LHCN-M2 (cell line): ENCODE measurements around a stretch of chr12.

GRCh38 chr12:114408524-114409456 lies 2.8 kb upstream of the TBX5 start:
- RAMPAGE, long total RNA: no peak

DNA sequence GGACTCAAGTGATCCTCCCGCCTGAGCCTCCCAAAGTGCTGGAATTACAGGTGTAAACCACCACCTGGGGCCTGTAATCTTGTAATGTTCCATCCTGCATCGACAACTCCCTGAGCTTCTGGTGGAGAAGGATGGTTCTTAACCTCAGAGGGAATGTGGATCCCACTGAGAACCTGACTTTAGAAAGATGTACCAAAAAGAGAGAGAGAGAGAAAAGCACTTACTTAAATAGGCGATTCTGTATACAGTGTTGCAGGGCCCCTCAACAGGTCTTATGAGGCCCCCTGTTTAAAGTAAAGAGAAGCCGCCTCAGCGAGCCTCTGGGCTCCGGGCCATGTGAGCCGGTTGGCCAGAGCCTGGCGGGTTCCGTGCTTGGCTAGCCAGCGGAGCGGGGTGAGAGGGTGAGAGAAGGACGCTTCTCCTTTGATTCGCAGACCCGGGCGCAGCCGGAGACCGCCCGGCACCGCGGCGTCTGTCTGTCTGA lies 41.1 kb upstream of the TBX5 start:
- RAMPAGE, long total RNA: no peak

DNA sequence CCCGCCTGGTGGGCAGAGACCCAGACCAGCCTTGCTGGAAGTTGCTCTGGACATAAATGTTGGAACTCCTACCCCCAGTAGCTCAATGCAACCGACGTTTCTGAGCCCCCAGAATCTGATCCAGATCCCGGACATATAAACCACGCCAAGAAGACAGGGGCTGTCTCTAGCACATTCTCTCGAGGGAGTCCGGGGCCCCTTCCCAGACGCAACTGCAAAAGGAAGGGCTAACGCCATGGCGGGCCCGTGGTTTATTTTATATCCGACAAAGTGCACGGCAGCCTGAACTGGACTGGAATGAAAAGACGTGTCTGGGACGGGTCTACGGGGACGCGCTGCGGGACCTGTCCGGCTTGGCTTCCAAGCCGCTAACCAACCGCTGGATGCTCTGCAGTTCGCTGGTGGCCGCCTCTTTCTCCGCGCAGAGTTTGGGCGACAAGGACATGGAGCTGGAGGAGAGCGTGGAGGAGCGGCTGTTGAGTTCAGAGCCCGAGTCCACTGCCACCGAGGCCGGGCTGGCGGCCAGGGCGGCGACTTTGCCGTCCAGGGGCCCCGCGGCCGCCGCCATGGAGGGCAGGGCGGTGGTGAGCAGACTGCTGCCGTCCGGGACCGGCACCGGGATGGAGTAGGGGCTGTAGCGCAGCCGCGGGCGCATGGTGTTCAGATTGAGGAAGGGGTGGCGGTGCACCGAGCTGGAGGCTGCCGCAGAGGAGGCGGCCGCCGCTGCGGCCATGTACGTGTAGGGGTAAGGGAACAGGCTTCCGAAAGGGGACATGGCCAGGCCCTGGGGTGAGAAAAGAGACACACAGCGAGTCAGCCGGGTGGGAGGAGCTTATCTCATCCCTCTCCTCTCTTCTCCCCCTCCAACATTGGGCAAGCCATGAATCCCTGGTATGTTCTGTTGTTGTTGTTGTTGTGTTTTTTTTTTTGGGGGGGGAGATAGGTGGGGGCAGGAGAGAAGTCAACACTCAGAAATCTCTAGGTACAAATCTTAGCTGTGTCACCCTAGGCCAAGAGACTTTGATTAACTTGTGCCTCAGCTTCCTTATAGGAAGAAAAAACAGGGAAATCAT lies 12.1 kb downstream of the TBX3 start:
- RAMPAGE, long total RNA: no peak

DNA sequence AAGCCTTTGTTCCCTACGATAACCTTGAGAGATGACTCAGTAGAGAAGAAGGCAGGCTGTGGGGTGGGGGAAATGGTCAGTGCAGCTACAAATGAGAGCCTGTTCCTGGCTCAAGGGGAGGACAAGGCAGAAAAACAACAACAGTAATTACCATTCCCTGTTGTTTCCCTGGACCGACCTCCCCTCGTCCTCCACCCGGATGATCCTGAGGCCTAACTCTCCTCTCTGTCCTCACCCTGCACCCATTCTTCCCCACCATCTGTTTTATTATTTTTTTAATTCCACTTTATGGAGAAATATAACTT lies 90.4 kb upstream of the TBX3 start:
- RAMPAGE, long total RNA: no peak

DNA sequence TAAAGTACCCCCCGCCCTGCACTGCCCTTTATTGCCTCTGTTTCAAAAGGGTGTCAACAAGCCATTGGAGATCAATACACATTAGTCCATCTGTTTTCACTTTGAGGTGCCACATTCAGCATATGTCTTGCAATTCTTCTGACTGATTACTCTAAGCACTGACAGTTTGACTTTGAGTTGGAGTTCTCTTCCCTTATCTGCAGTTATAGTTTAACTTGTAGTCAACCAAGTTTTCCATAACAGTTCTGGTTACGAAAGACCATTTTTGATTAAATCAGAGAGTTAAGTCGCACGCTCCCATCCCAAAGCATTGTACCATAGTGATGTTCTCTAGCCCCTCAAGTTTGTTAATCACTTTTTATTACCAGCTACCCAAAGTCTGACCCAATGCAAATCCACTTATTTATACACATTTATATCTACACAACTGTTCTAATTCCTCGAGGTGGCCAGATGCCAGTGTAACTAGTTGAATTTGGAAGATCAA lies 260.8 kb upstream of the TBX3 start:
- RAMPAGE, long total RNA: no peak

- RAMPAGE, long total RNA: no peak
These were observed 637.0 kb upstream of the TBX3 start for GRCh38 chr12:115320849-115321491.

DNA sequence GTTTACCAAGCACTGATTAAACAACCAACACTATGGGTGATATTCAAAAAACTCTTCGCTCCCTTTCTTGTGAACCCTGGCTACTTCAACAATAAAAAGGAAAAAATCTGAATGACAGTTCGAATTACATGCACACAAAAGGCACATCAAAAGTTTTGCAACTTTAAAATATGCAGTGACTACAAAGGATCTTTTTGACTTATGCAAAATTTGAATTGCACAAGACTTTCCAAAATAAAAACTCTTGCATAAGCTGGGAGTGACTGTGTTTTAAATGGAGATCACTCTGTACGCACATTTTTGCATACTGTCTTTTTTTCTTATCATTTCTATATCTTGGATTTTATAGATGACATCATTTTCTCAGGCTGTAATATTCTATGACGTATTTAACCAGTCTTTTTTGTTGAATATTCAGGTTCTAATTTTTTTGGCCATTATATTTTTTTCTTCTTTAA lies 667.6 kb upstream of the TBX3 start:
- RAMPAGE, long total RNA: no peak

- RAMPAGE, long total RNA: no peak
These were observed 670.0 kb upstream of the TBX3 start for GRCh38 chr12:115353845-115354421.

DNA sequence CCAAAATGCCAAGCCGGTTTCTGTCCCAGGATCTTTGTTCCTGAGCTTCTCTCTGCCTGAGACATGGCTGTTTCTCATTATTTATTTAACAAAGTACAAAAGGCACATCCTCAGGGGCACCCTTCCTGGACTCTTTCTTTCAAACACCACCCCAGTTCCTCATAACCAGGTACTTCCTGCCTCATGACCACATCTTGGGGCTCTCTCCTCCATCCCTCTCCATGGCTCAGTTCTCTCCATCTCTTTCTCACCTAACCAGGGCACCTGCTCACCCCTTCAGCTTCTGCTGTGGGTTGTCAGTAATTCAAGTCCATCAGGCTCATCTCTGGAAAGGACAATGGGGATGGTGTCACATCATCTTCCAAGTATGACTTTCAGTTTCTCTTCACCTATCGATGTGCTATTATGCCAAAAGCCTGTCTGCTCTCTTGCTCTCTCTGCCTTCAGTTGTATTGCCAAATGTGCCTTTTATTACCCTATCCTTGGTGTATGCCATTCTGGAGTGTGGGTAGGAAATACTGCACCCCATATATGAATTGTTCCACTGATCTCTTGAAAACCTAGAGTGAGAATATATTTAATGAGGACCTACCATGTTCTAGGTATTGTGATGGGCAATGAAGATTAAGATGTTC lies 670.6 kb upstream of the TBX3 start:
- RAMPAGE, long total RNA: no peak

DNA sequence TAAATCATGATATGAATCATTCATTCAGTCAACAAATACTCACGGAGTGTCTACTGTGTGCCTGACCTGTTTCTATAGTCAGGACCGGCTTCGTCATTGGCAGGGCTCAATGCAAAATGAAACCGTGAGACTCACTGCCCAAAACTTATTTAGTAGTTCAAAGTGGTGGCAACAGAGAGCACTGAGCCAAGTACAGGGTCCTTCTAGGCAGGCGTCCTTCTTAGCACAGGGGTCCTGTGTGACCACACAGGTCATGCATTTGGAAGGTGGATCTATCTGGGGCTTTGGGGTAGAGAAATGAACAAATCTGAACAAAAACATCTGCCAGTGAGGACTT lies 706.9 kb downstream of the MED13L start:
- RAMPAGE, long total RNA: no peak

GRCh38 chr12:115949163-115949499 lies 328.4 kb downstream of the MED13L start:
- RAMPAGE, long total RNA: no peak

GRCh38 chr12:115960528-115961194 lies 316.8 kb downstream of the MED13L start:
- RAMPAGE, long total RNA: no peak

GRCh38 chr12:116018851-116020159 lies 258.2 kb downstream of the MED13L start:
- RAMPAGE, long total RNA: no peak

DNA sequence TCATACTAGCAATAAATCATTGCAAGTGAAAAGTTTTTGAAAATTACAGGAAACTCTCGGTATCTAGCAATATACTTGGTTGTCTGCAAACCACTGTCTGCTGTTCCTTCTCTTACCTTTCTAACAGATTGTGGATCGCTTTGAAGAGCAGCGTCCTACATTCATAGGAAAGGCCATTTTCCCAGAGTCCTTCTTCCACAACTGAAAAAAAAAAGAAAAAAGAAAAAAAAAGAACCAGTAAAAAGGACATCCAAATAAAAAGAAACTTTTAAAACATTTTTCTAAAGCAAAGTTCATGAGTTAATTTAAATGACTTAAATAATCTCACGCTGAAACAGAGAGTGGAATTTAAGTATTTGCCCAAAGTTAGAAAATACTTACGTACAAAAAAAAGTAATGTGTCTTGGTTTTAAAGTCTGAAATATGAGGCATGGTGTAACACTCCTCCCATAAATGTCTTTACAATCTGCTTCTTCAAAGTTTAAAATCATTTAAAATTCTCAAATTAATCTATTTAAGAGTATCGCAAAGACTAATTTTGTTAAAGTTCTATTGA lies 166.1 kb downstream of the MED13L start:
- RAMPAGE, long total RNA: no peak

DNA sequence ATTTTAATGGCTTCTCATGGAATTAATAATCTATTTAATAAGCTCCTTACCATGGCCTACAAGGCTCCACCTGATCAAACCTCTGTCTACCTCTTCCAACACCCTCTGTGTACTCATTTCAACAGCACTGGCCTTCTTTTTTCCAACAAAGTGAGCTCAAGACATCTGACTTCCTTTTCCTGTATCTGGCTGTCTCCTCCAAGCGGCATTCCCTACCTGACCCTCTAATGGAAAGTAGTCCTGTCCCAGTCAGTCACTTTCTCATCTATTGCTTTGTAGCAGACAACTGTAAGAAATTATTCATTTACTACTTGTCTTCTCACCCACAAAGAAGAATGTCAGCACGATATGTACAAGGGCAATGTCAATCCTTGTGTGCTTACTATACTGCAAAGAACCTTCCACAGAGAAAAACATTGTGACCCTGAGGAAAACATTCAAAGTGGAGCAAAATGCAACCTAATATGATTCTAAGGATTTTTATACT lies 149.6 kb downstream of the MED13L start:
- RAMPAGE, long total RNA: no peak

DNA sequence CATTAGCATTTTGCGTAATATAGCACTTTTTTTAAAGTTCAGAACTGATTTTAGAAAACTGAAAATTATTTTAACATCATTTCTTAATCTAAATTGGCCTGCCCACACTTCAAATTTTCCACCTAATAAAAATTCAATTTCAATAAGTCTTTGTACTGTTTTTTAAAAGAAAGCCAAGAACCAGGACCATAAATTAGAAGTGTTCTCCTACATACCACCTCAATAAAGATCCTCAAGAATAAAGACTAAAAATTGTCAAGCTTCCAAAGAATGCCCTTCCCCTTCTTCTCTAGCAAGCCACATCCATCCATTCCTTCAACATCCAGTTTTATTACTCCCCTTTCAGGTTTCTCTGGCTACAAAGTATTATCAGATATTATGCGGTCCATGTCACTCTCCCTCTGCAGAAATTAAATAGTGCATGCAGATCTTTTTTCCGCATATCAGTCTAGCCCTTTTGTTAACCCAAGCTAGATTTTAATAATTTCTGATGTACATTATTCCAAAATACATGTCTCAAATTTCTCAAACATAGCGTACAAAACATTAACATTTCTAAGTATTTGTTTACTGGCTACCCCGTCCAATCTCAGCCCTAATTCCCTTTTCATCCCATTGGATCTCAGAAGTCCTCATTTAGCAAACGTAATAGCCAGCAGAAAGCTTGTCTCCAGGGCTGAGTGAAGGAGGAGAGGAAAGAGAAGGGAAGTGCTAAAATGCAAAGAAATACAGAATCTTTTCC lies 11.7 kb downstream of the MED13L start:
- RAMPAGE, long total RNA: no peak

DNA sequence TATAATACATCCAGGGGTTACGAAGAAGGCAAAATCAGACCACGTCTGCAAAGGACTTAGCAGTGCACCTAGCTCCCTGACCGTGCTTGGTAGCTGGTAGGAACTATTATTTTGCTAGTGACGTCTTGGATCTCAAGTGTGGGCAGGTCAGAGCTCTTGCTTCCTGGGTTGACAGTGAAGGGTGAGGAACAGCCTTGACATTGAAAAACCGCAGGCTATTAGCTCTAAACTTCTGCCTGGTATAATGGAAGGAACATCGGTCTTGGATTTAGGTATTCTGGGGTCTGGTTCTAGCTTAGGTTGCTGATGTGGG lies 89.4 kb upstream of the MED13L start:
- RAMPAGE, long total RNA: no peak

GRCh38 chr12:116604080-116604476 lies 44.9 kb downstream of the MAP1LC3B2 start:
- RAMPAGE, long total RNA: no peak

- RAMPAGE, long total RNA: no peak
These were observed 76.4 kb downstream of the SPRING1 start for GRCh38 chr12:116661420-116661845.

DNA sequence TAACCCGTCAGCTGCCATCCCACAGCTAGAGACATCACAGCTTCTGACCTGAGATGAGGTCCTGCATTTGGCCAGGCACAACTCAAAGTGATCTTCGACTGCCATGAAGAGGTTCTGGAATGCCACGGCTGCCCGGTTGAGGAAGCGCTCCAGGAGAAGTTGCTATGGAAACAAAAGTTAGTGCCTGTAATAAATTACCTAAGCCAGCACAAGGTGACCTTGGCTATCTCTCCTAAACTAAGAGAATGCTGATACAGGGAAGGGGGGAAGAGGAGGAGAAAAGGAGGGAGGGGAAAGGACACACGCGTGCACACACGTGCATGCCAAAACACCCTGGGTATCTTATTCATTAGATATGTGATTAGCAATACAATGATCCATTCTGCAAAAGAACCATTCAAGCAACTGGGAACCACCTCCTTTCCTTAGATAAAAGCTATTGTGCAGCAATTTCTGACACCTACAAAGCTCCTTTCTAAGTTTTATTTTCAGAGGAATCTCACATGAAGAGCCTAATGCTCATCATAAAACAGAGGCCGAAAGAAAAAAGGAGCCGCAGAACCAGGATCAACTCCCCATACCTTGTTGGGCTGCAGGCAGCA lies 18.1 kb downstream of the SPRING1 start:
- RAMPAGE, long total RNA: no peak